ENCODE measurements around the gene MPP4.

GRCh38 chr2:199851431-199851844 is 446 bp upstream of the FTCDNL1 start:
- RRBS = no CpG with 5 or more reads among the region's 10 CpGs

DNA sequence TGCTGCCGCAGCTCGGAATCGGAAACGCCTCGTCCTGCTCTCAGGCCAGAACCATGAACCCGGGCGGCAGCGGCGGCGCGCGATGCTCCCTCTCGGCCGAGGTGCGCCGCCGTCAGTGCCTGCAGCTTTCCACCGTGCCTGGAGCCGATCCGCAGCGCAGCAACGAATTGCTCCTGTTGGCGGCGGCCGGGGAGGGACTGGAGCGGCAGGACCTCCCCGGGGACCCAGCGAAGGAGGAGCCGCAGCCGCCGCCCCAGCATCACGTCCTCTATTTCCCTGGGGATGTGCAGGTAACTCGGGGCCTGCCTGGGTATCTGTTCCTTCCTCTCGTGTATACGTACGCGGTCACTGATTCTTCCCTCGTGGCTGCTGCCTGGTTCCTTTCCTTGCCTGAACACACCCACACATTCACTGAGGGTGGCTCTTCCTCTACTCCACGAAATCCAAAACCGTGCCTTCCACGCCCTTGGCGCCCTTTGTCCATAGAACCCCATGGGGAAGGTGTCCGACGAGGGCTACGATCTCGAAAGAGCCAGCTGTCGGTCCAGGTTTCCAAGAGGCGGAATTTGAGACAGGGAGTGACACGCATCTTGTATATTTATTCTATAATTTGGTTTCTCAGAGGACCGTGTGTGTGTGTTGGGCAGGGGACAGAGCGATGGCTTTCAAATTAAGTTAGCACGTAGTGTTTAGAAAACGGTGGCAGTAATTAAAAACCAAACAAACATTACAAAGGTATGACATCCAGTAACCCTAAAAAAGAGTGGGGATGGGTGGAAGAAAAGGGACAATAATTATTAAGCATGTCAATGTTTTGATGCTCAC is 601 bp downstream of the C2orf69 start:
- RRBS = no CpG with 5 or more reads among the region's 53 CpGs

- RRBS = no CpG with 5 or more reads among the region's 23 CpGs
Observed at GRCh38 chr2:199955906-199956362, 552 bp downstream of the MAIP1 start.

- RRBS = 88% methylated on average over 5 of the region's 10 CpGs
Observed at GRCh38 chr2:200086871-200087377, 131.5 kb downstream of the MAIP1 start.

DNA sequence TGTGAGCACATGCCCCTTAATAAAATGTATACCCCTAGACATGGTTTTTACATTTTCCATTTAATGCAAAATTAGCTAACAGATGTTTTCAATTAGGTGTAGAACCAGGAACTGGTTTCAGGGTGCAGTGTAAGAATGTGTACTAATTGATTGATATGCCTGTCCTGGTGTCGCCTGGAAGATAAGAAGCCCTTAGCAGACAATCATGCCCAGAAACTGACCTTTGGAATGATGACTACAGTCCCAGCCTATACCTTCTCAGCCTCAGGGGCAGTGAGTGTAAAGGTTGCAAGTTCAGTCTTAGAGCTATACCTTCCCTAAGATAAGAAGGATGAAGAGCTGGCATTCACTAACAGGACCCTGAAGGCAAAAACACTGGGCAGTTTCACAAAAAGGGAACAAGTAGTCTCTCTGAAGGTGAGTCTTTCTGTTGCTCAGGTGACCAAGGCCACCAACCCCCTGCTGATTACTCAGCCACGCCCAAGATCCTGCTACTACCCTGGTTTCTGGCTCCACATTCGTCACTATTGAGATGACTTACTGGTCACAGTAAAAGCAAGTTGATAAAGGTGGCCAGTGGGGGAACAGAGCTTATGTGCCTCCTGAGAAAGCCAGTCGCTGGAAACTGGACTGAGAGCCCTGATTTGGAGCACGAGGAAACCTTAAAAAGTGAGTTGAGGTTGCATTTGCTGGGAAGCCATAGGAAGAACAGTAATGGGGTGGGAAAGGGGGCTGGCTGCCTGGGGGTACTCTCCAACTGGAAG is 71.4 kb downstream of the SPATS2L start:
- RRBS = no CpG with 5 or more reads among the region's 5 CpGs

DNA sequence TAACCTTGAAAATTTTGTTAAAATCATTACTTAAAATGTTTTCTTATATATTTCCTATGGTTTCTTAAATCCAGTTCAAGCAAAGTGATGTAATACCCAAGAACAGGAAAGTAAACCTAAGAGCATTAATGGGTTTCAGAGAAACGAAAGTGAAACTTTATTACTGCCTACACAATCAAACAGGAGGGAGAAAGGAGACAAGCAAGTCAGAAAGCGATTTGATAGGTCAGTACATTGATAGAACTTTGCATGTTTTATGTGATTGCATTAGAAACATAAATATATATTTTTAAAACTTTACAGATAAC is 77.3 kb downstream of the SPATS2L start:
- RRBS = no CpG with 5 or more reads among the region's 2 CpGs

- RRBS = no CpG with 5 or more reads among the region's 2 CpGs
Observed at GRCh38 chr2:200406401-200406825, 99.9 kb downstream of the SPATS2L start.

- RRBS = no CpG with 5 or more reads among the region's 2 CpGs
Observed at GRCh38 chr2:200614172-200614847, 28.5 kb downstream of the AOX1 start.

- RRBS = no CpG with 5 or more reads among the region's 6 CpGs
Observed at GRCh38 chr2:200620933-200621401, 35.2 kb downstream of the AOX1 start.

DNA sequence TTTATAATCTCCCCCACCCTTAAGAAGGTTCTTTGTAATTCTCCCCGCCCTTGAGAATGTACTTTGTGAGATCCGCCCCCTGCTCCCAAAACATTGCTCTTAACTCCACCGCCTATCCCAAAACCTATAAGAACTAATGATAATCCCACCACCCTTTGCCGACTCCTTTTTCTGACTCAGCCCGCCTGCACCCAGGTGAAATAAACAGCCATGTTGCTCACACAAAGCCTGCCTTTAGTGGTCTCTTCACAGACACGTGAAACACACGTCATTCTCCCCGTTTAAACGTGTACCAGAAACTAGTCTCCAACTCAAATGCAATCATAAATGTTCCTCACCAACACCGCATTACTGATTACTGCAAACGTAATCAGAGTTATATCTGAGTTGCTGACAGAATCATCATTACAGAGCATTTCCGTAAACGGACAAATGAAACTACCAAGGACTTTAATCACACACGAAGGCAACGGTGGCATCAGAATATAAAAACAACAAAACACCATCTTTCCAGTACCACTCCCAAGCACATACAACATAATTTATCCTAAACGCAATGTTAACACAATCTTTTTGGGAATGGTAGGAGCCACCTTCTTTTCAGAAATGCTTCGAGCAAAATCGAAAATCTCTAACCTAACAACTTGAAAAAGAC is 1.9 kb downstream of the CLK1 start:
- RRBS = no CpG with 5 or more reads among the region's 18 CpGs

- RRBS = no CpG with 5 or more reads among the region's 5 CpGs
Observed at GRCh38 chr2:201119189-201119796, 3.3 kb downstream of the CFLAR start.

GRCh38 chr2:201120899-201121169 is 4.9 kb downstream of the CFLAR start:
- RRBS = no CpG with 5 or more reads among the region's 1 CpG

DNA sequence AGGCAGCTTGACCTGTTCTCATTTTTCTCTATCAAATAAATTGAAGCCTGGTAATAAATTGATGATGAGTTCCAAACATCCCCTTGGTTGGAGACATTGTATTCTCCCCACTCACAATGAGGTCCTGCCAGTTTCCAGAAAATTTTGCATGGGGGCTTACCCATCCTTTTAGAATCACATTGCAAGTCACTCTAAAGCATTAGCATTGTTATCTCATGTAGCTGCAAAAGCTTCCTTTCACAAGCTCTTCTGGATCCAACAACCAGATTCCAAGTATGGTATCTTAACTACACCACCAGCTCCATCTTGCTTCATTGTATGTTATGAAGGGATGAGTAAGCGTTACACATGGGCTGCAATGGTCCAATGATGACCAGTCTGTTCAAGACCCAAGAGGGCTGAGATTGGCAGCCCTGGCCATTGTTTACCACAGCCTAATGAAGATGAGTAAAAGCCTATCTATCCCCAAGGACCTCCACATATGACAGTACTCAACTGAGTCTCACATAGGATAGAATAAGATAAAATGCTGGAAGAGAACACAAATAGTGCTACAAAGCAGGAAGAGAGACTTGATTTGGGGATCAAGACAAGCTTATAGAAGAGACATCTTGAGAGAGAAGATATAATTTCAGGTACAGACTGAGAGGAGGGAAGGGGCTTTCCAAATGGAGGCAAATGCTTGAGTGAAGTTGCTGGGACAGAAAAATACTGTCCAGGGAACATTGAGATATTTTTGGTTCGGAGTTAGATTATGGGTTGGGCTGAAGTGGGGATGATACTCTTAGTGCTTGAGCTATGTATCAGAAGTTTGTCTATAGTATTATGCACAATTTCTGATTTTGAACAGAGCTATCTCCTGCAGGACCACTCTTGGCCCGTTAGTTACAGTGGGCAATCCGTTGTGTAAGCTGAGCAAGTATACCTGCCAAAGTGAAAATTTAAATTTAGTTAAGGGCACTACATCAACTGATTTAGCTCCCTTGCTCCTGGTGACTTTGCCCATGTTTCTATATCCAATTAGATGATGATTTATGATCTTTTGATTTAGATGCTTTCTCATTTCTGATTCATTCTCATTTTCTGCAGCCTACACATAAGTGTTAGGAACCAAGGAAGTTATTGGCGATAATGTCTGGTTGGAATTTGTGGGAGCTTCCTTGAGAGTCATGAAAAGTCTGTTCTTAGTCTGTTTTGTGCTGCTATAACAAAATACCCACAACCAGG is 6.6 kb downstream of the CFLAR start:
- RRBS = no CpG with 5 or more reads among the region's 5 CpGs

GRCh38 chr2:201174515-201175169 is 8.3 kb upstream of the CASP10 start:
- RRBS = no CpG with 5 or more reads among the region's 2 CpGs

DNA sequence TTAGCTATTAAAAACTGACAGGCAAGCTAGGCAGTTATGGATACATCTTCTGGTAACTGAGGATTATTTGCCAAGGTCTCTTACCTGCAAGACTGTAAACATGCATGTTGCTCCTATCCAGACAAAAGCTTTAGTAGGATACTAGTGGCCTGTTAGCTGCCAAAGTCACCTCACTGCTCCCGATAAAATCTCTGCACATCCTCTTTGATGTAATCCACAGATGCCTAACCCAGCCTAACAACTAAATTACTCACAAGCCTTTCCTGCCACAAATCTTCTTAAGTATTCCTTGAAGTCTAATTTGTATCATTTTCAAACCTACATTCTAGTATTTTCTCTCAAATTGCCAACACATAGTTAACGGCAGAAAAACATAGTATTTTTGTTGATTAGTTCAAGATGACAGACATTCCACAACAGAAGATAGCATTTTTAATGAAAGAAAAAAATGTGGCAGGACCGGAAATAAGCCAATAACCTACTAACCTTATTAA is at the start of gene MPP4:
Gene MPP4, minus strand, starts transcription at position 142 of the 494 bp plus-strand sequence.
- RRBS = no CpG with 5 or more reads among the region's 3 CpGs

- RRBS = no CpG with 5 or more reads among the region's 7 CpGs
Observed at GRCh38 chr2:201955504-201956048, 78.1 kb upstream of the FZD7 start.

GRCh38 chr2:202501844-202502408 is 125.8 kb downstream of the BMPR2 start:
- RRBS = no CpG with 5 or more reads among the region's 5 CpGs

DNA sequence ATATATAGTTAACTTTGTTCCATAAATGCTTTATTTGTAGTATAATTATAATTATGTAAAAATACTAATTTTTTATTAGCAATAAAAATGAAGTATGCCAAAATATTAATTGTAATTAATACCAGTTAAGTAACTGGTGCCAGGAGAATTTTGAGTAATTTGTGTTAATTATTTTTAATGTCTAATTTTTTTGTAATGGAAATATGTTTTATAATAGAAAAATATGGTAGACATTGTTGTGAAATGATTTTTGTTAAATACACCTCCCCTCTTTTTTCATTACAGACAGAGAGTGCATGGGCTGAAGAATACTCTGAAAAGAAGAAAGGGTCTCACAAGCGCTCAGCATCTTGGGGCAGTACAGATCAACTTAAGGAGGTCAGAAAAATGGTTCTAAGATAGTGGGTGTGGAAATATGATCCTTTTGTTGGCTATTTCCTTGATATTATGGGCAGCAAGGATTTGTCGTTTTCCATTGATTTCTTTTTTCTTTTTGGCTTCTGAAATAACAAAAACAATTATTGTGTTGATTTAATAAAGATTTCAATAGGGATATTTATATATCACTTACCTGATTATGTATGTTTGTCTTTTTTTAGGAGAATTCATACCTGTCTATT is 90.0 kb downstream of the FAM117B start:
- RRBS = no CpG with 5 or more reads among the region's 2 CpGs

- RRBS = no CpG with 5 or more reads among the region's 3 CpGs
Observed at GRCh38 chr2:203648164-203648725, 58.2 kb upstream of the CD28 start.

GRCh38 chr2:203740793-203741519 is 34.5 kb downstream of the CD28 start:
- RRBS = no CpG with 5 or more reads among the region's 6 CpGs